ENCODE results near the genes FSD1L and FKTN.

DNA sequence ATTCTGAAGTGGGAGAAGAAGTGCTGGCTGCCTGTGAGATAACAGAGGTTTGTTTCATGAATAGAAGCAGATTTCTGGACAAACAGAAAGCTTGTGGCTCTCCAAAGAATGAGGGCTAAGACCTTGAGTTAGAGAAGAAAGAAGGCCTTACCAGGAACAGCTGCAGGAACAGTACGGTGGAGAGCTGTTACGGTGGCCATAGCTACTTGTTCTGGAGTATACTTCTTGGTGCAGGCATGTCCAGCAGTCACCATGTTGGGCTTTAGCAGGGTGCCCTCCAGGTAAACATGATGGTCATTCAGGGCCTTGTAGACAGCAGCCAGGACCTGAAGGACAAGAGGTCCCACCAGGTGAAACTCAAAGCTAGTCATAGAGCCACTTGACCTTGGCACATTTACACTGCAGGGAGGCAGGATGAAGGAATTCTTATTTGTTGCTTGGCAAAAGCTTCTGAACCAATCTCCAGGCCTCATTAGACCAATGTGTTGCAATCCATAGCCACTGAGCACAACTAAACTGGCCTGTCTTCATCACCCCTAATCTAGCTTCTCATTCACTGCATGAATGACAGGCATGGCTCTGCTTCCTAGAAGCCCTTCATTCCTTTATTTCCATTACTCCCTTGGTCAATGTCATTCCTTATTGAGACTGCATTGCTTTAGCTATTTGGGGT is 10.1 kb downstream of the ALDOB start:
- PRO-cap, result no peak

GRCh38 chr9:103188948-103189184 is 193.7 kb downstream of the CYLC2 start:
- PRO-cap, result no peak

GRCh38 chr9:104775091-104775825 is 11.3 kb downstream of the NIPSNAP3B start:
- PRO-cap, result bidirectional peak, plus-strand start at chr9:104775569, minus-strand start at chr9:104775471

DNA sequence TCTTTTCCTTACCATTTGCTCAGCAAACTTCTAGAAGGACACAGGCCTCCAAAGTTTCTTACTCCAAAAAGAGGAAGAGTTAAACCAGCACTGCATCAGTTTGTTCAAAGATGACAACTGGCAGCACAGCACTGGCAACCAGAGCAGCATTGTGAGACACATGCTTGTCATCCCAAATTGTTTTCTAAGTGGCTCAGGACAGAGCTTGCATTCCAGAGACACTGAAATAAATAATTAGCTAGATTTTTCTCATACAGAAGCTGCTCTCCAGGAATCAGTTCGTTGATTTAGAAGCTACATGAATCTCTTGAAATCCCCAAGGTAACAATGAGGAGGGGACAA is 22.5 kb downstream of the ABCA1 start:
- PRO-cap, result no peak

DNA sequence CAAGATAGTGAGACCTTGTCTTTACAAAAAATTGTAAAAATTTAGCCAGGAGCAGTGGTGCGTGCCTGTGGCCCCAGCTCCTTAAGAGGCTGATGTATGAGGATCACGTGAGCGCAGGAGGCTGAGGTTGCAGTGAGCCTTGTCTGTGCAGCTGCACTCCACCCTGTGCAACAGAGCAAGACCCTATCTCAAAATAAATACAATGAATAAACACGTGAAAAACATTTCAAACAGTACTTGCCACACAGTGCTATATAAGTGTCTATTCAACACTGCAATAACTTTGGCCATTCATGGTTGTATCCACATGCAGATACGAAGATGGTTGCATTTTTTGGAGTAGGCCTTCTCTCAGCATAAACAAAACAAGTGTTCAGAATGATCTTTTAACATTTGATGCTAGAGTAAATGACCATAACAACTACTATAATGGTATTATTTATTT is 4.1 kb downstream of the ABCA1 start:
- PRO-cap, result no peak

GRCh38 chr9:105052399-105052840 is 124.5 kb upstream of the ABCA1 start:
- PRO-cap, result no peak

- PRO-cap, result no peak
These were observed 13.0 kb downstream of the SLC44A1 start for GRCh38 chr9:105257129-105258203.

DNA sequence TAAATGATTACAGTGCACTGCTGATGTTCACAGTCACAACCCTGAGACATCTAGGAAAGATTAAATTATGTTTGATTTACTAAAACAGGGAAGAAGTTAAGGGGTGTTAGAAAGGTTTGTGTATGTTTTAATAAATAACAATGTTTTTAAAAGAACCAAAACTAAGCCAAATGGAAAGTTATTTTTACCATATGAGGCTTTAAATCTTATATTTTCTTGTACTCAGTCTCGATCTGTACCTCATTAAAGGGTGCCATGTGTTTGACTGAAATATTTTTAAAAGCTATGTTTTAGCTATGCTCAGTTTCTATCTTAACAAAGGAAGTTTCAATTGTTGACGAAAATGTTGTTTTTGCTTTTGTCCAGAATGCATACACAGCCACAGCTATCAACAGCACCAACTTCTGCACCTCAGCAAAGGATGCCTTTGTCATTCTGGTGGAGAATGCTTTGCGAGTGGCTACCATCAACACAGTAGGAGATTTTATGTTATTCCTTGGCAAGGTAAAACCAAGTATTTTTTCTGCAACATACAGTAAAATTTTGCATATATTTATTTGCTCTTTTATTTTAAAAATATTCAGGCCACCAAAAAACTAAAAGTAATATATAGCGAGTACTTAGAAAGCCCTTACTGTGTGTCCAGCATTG is 73.5 kb upstream of the FSD1L start:
- PRO-cap, result no peak

GRCh38 chr9:105389666-105390538 is 57.9 kb upstream of the FSD1L start:
- PRO-cap, result no peak

DNA sequence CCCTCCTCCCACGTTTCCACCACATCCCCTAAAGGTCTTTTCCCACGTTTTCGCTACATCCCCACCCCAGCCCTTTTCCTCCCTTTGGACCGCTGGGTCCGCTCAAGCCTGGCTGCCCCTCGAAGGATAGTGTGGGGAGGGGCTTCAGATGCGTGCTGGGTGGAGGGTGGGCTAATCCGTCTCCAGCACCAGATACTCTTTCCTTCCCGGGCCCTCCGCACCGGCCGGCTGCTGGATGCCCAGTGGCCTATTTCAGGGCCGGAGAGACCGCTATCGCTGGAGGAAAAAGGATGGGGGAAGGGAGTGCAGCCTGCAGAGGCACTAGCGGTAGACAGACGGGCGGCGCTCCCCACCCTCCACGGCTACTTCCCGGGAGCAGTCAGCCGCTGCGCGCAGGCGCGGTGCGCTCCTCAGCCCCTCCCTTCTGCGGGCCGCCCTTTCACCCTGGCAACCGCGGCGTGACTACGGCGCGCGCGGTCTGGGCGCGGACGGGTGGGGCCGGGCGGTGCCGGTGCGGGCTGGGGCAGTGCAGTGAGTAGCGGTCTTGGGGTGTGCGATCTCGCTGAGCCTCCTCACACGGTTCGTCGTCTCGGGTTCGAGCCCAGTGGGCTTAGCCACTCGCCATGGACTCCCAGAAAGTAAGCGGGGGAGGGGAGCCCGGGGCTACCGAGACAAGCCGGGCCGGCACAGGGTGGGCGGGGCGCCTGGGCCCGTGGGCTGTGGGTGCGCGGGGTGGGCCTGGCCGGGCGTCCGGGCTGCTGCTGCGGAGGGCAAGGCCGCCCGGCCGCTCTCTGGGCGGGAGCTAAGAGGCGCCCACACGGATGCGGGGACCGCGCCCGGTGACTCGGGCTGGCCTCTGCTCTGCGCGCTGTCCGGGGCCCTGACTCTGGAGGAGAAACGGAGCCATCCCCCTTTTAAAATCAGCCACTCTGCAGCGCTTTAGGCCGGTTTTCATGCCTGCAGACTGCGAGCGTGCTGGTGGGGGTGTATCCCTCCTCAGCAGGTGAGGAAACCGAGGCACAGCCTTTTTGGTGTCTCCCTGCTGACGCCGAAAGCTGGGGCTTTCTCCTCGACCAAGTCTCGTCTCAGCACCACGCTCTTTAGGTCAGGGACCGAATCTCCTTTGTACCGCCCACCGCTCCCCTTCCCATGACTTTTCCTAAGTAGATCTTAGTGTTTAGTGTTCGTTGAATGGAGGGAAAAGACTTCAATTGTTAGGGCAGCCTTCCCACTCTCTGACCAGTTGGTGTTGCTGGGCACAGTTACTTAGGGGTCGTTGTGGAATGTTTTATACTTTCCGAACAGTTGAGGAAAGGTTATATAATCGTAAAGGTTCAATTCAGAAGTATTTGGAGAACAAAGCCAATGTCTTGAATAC is at the start of gene FSD1L:
Gene FSD1L (plus strand): TSS at position 437 of the 1,378 bp plus-strand sequence.
- PRO-cap, result bidirectional peak, plus-strand start at position 450 of the sequence, minus-strand start at position 369 of the sequence

- PRO-cap, result no peak
These were observed 38.2 kb upstream of the FKTN start for GRCh38 chr9:105519671-105520143.

DNA sequence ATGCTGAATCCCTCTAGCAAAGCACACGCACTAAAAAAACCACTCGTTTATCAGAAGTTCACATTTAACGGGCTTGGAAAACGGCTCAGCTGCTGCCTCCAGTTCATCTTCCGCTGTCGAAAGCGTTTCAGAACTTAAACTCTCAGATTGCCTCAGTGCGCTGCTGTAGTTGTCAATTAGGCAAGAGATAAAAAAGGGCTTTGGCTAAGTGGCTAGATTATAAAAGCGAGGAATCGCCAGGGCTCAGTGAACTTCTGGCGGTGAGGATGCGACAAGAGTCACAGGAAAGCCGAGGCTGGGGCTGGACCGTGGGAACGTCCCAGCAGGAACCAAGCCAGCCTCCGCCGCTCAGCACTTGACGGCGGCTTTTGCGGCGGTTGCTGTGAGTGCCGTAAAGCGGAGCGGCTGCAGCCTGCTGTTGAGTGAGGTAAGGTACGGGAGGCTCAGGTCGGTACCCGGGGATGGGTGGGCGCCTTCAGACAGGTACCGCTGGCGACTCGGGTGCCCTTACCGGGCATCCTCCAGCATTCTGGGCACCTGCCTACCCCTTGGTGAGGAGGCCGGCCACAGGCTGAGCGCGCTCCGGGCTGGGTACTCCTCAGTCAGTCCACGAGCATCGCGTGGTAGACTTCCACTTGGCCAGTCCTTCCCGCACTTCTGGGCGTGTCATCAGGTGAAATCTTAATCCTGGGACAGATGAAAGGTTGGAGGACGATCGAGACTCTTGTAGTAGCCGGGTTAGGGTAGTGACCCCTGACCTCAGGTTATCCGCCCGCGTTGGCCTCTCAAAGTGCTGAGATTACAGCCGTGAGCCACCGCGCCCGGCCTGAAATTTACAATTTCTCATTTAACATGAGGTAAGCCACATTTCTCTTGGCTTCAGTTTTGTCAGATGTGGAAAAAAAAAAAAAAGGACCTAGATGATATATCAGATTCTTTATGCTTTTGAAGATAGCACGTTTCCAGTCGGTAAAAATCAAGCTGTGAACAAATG is at the start of gene FKTN:
Gene FKTN (plus strand): TSS at position 393 of the 994 bp plus-strand sequence.
- PRO-cap, result unidirectional peak, plus-strand start at position 249 of the sequence; bidirectional peak, plus-strand start at position 394 of the sequence, minus-strand start at position 350 of the sequence

GRCh38 chr9:105621031-105621416 is 41.2 kb upstream of the TAL2 start:
- PRO-cap, result no peak

DNA sequence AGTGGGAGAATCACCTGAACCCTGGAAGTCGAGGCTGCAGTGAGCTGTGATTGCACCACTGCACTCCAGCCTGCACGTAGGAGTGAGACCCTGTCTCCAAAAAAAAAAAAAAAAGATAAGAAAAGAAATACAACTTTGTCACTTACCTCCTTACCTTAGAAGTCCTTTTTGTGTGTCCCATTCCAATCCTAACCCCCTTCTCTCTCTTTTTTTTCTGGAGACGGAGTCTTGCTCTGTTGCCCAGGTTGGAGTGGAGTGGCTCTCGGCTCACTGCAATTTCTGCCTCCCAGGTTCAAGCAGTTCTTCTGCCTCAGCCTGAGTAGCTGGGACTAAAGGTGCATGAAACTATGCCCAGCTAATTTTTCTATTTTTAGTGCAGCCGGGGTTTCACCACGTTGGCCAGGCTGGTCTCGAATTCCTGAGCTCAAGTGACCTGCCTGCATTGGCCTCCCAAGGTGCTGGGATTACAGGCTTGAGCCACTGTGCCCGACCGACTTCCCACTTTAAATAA is 17.4 kb downstream of the TMEM38B start:
- PRO-cap, result no peak

GRCh38 chr9:105782407-105783155 is 88.2 kb downstream of the TMEM38B start:
- PRO-cap, result no peak

GRCh38 chr9:106885224-106885769 is 22.3 kb downstream of the ZNF462 start:
- PRO-cap, result no peak

DNA sequence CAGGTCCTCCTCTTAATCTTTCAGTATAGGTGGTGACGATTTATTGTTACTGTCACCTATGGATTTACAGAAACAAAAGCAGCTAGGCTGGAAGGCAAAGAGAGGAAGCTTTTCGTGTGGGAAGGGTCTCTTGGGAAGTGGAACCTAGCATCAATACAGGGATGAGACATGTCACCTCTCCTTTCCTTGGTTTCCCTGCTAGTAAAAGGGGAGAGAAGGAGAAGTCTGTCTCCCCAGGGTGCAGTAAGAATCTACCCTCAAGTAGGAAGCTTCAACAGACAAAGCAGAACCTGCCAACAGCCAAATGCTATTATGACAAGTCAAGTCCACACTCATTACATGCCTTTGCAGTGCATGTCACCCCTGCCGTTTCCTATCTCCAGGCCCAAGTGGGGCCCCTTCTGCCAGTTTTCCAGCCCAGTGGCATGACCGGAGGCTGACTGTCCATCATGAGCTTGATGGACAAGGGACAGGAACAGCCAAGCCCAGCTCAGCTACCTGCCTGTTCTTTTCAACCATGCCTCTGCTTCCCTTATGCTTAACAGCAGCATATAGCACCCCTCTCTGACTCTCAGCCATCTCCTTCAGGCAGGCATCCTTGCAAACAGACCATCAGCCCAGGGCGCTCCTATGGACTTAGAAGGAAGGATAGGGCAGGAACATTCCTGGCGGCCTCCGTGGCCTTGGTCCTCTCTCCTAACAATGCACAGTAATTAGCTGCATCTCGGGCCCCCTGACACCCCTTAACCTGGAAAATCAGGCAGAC is 107.2 kb upstream of the RAD23B start:
- PRO-cap, result no peak

DNA sequence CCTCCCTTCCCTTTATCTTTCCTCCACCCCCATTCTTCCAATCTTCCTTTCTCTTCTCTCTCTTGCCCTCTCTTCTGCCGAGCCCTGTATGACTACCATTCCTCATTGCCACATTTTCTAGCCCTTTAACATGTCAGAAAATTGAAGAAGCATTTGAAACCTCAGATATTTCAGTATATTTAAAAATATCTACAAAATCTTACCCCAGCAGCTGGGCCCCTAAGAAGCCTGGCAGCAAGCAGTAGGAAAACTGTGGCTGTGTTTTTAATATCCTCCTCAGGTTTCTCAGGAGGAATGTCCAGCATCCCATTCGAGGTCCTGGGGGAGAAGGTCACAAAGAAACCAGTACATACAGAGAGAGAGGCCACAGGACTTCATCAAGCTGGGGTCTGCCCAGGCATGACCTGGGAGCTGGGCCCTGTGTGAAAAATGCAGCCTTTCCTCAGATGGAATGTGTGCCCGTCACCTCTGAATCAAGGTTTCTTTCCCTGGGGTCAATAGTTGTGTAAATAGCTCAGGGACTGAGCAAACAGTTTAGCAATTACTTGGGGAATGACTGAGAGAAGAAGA is 34.1 kb upstream of the RAD23B start:
- PRO-cap, result no peak

GRCh38 chr9:107329700-107329984 is 46.6 kb downstream of the RAD23B start:
- PRO-cap, result no peak

DNA sequence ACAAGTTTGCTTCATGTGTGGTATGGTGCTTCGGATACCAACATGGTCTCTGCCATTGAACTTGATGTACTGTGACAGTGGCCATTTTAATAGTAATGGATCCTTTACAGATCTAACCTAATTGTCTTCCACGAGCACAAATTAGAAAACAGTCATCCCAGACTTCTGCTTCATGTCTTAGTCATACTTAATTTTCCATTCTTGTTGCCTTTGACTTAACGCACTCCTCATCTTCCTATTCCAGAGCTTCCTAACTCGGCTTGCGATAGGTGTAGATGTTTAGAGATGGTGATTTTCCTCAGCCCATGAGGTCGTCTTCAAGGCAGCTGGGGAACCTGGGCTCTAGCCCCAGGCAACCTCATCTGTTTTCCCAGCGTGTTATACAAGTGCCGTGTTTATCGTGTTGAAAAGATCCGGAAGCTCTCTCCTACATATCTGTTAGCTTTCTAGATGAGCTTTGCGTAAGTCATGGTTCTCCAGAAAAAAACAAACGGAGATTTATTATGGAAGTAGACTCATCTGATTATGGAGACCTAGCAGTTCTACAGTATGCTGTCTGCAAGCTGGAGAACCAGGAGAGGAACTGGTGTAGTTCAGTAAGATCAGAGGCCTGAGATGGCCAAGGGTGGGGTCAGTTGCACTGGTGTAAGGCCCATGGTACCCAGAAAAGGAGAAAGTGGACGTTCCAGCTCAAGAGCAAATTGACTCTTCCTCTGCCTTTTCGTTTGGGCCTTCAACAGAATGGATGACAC is 50.7 kb downstream of the RAD23B start:
- PRO-cap, result no peak